Thyroid gland (tissue), 7 donors: ENCODE data around the gene AFG1L.

DNA sequence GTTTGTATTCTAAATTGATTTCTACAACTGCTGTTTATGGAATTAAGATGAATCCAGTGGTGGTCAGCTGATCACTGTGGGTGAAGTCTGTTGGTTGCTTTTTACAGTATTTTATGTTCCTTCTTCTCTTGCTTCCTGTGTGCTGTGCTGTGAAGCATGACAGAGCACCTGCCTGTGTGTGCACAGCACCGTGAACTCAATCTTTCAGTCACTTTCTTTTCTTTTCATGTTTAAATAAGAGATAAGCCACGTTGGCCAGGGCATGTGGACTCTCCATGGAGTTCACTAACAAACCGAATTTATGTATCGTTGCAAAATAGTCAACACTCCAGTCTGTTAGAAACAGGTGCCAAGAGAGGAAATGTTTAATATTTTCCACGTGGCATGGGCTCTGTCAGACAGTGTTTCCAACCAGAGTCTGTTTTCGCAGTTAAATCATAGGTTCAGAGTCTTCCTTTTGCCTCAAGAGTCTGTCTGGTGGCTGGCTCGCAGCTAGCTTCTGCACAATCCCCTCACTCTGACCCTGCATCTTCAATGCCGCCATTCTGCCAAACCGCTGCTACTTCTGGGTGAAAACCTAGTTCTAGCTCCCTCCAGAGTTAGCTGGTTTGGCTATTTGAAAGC, 73.2 kb downstream of the QRSL1 start:
- PRO-cap, 2 experiments: peak in 1 of 2 experiments; most common plus-strand start position 233 of the sequence (in 1); most common minus-strand start position 137 of the sequence (in 1)
- RAMPAGE, long total RNA, 5 experiments: no peak in any of the 5 experiments

DNA sequence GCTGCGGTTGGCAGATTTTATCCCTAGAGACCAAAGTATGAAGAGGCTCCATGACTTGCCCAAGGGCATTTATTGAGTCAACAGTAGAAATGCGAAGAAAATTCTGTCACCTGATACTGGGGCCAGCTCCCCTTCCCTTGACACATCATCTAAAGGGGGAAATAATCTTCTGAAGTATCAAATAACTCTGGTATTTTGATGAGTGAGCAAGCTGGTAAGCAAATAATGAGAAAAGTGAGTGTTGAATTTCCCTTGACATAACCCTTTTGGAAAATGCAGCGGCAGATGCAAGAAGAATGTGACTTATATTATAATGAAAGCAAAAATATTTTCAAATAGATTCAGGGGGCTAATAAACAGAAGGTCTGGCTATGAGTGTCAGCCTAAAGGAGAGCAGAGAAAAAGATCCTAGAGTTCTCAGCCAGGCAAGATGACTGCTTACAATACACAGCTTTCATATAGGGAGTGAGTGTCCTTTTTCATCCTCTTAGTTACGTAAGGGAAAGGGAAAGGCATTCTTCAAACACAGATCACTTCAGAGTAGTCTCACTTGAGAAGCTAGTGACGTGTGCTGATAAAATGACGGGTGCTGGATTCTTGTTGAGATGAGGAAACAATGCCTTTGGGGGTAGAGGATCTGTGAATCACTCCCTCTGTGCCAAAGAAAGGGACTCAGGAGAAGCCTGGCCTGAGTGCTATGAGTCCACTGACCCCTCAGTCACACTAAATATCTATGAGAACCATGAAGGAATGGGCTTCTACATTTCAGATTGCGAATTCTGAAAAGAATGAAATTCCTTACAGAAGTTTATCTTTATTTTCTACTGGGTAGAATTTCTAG, 117.1 kb downstream of the QRSL1 start:
- PRO-cap, 2 experiments: peak in 2 of 2 experiments; most common plus-strand start position 258 of the sequence (in 1); most common minus-strand start position 432 of the sequence (in 2)
- RAMPAGE, long total RNA, 5 experiments: start-site peak on the plus strand in 1 of 5 experiments, centred at position 604 of the sequence, 6 reads per replicate

GRCh38 chr6:106749532-106749939, 120.2 kb downstream of the QRSL1 start:
- PRO-cap, 2 experiments: no peak in any of the 2 experiments
- RAMPAGE, long total RNA, 5 experiments: no peak in any of the 5 experiments

GRCh38 chr6:106751581-106752352, 122.4 kb downstream of the QRSL1 start:
- PRO-cap, 2 experiments: peak in 1 of 2 experiments; most common plus-strand start chr6:106751843 (in 1); most common minus-strand start chr6:106751721 (in 1)
- RAMPAGE, long total RNA, 5 experiments: no peak in any of the 5 experiments

- PRO-cap, 2 experiments: no peak in any of the 2 experiments
- RAMPAGE, long total RNA, 5 experiments: no peak in any of the 5 experiments
Observed at GRCh38 chr6:106782569-106783221, 153.3 kb downstream of the QRSL1 start.

GRCh38 chr6:106912967-106913205, 61.6 kb downstream of the CD24 start:
- PRO-cap, 2 experiments: no peak in any of the 2 experiments
- RAMPAGE, long total RNA, 5 experiments: no peak in any of the 5 experiments

DNA sequence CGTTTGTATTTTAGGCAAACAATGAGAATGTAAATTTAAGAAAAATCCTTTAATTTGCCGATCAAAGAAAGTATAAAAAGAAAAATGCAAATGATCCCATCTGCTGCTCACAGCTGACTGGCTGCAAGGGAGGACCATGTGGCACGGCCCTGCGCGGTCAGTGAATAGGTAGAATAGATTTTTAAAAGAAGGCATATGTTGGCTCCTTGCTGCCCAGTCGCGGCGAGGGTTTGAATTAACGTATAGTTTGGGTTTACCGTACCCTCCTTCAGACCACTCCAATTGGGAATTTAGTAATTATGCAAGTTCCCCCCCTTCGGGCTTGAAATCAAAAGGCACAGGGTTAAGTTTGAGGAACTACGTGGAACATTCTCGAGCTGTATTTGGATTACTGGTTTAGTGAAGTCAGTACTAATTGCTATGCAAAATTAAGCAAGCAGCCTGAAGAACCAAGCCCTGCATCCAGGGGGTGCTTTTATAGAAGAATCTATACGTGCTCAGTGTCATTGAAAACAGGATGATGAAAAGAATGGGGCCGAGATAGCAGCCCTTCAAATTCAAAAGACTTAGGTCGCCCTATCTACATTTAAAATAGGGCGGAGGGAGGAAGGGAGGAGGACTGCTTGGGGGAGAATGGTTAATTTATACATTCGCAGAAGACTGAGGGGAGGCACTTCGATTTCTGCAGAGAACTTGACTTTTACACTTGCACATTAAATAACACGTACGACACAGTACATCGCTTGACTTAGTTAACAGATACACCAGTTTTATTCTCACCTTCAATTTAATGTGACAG, 1.2 kb upstream of the BEND3 start:
- PRO-cap, 2 experiments: no peak in any of the 2 experiments
- RAMPAGE, long total RNA, 5 experiments: no peak in any of the 5 experiments

- PRO-cap, 2 experiments: peak in 2 of 2 experiments; most common minus-strand start chr6:107189648 (in 2)
- RAMPAGE, long total RNA, 5 experiments: no peak in any of the 5 experiments
Observed at GRCh38 chr6:107189536-107189868, 74.2 kb upstream of the BEND3 start.

- PRO-cap, 2 experiments: peak in 1 of 2 experiments; most common plus-strand start chr6:107330343 (in 1); most common minus-strand start chr6:107330207 (in 1)
- RAMPAGE, long total RNA, 5 experiments: no peak in any of the 5 experiments
Observed at GRCh38 chr6:107329964-107330490, 129.3 kb downstream of the PDSS2 start.

- PRO-cap, 2 experiments: peak in 1 of 2 experiments; most common plus-strand start chr6:107666613 (in 1); most common minus-strand start chr6:107666555 (in 1)
- RAMPAGE, long total RNA, 5 experiments: no peak in any of the 5 experiments
Observed at GRCh38 chr6:107666335-107667085, 157.6 kb downstream of the SCML4 start.

GRCh38 chr6:107679226-107679823, 144.8 kb downstream of the SCML4 start:
- PRO-cap, 2 experiments: no peak in any of the 2 experiments
- RAMPAGE, long total RNA, 5 experiments: no peak in any of the 5 experiments

GRCh38 chr6:107787222-107787756, 36.8 kb downstream of the SCML4 start:
- PRO-cap, 2 experiments: no peak in any of the 2 experiments
- RAMPAGE, long total RNA, 5 experiments: no peak in any of the 5 experiments

- PRO-cap, 2 experiments: no peak in any of the 2 experiments
- RAMPAGE, long total RNA, 5 experiments: no peak in any of the 5 experiments
Observed at GRCh38 chr6:107859975-107860522, 35.9 kb upstream of the SCML4 start.

DNA sequence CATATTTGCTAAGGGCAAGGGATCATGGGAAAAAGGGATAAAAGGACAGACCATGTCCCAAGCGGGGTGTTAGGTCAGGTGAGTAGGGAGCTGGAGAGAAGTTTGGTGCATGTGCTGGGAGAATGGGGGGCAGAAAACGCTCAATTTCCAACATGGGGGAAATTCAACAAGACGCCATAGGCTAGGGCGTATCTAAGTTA, 43.8 kb upstream of the SEC63 start:
- PRO-cap, 2 experiments: no peak in any of the 2 experiments
- RAMPAGE, long total RNA, 5 experiments: no peak in any of the 5 experiments

GRCh38 chr6:108211511-108212229, 45.8 kb downstream of the NR2E1 start:
- PRO-cap, 2 experiments: no peak in any of the 2 experiments
- RAMPAGE, long total RNA, 5 experiments: no peak in any of the 5 experiments

DNA sequence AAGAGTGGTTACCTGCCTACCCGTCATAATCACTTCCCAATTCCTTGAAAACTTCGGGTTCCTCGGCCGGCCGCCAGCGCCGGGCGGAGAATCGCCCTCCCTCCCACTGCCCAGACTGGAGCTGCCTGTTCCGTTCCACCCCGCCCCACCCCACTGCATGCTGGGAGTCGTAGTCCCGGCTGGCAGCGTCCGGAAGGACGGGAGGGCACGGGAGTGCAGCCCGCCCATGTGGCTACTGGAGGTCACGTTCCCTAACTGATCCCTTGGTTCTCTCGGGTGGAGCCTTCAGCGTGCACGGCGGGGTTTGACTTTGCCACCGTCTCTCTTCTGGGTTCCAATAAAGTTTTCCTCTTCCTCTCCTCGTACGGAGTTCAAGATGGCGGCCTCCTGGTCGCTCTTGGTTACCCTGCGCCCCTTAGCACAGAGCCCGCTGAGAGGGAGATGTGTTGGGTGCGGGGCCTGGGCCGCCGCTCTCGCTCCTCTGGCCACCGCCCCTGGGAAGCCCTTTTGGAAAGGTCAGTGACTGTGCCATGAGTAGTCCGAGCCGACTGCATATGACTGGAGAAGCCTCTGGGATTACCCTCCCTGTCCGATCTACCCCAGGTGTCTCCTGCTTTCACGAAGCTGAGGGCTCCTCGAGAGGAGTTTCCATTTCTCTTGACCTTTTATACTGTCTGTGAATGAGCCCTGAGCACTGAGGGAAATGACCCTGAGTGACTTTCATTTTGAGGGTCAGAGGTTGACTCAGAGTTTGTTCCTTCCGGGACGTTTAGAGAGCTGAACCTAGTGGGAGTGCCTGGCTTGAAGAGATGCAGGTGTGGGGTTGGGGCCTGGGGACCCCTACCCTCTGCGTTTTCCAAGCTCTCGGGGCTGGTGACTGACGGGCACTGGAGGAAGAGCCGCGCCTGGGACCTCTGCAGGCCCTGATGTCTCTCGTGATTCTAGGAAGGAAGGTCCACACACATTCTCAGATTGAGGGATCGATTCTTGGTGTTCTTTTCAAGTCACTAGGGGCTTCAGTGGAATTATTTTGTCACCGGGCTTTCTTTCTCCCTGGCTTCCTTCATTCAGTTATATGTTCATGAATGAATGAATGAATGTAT, at the start of gene AFG1L:
AFG1L (plus strand) TSS at position 351 of the 1,103 bp plus-strand sequence.
- PRO-cap, 2 experiments: peak in 2 of 2 experiments; most common plus-strand start position 172 of the sequence (in 1); most common minus-strand start position 155 of the sequence (in 1)
- RAMPAGE, long total RNA, 5 experiments: no peak in any of the 5 experiments

DNA sequence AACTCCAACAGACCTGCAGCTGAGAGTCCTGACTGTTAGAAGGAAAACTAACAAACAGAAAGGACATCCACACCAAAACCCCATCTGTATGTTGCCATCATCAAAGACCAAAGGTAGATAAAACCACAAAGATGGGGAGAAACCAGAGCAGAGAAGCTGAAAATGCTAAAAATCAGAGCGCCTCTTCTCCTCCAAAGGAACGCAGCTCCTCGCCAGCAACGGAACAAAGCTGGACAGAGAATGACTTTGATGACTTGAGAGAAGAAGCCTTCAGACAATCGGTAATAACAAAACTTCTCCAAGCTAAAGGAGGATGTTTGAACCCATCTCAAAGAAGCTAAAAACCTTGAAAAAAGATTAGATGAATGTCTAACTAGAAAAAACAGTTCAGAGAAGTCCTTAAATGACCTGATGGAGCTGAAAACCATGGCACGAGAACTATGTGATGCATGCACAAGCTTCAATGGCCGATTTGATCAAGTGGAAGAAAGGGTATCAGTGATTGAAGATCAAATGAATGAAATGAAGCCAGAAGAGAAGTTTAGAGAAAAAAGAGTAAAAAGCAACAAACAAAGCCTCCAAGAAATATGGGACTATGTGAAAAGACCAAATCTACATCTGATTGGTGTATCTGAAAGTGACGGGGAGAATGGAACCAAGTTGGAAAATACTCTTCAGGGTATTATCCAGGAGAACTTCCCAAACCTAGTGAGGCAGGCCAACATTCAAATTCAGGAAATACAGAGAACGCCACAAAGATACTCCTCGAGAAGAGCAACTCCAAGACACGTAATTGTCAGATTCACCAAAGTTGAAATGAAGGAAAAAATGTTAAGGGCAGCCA, 117.0 kb downstream of the AFG1L start:
- PRO-cap, 2 experiments: no peak in any of the 2 experiments
- RAMPAGE, long total RNA, 5 experiments: no peak in any of the 5 experiments

DNA sequence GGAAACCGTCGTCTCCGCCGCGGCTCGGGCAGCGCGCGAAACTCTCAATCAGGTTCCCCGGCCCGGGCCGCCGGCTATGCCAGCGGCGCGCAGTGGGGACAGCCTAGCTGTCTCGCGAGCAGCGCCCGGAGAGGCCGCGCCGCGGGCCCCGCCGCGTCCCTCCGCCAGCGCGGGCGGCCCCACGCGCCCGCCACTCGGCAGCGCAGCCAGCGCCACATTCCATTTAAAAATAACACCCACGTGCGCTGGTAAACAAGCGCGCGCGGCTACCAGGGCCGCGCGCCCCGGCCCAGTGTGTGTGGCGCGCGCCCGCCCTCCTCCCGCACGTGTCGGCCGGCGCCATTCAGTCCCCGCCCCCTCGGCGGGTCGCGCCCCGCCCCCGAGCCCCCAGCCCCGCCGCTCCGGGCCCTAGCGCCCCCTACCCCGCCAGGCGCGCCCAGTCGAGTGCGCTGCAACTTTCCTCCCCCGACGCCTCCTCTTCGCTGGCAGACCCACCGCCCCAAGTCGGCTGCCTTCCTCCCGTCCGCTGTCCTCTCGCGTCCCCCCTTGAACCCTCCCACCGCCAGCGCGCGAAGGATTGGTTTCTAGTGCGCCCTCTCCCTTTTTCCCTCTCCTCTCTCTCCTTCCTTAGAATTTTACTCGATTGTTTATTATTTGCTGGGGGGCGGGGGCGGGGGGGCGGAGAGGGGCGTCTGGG, 2.8 kb upstream of the FOXO3 start:
- PRO-cap, 2 experiments: peak in 2 of 2 experiments; most common plus-strand start position 429 of the sequence (in 2); most common minus-strand start position 196 of the sequence (in 1)
- RAMPAGE, long total RNA, 5 experiments: no peak in any of the 5 experiments

- PRO-cap, 2 experiments: peak in 1 of 2 experiments; most common plus-strand start chr6:108561437 (in 1)
- RAMPAGE, long total RNA, 5 experiments: no peak in any of the 5 experiments
Observed at GRCh38 chr6:108561354-108561577, 549 bp downstream of the FOXO3 start.

DNA sequence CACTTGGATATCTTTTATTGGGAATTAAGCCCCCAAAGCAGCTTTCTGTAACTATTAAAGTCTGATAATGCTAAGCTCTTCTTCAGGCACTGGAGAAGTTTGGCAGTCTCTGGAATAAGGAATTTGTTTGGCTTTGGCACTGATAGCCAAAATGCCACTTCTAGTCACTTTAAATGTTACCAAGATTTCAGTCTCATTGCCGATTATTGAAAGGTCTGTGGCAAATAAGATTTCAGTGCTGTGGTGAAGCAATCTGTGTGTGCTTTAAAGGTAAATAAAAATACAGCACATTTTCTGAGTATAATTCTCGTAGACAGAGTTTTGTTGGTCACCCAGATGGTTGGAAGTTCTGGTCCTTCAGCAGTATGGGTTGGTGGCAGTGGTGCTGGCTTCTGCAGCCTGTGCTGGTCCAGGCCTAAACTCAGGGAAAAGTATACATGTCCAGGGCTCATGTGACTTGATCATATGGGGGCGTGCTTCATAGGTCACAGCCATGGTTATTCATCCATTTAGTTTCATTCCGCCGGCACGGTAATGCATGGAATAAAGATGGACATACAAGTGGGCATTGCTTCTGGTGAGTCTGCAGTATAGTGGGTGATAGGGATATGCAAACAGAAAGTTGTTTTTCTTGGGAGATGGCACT, 23.0 kb downstream of the FOXO3 start:
- PRO-cap, 2 experiments: no peak in any of the 2 experiments
- RAMPAGE, long total RNA, 5 experiments: no peak in any of the 5 experiments